ENCODE measurements around the gene LSM11.

DNA sequence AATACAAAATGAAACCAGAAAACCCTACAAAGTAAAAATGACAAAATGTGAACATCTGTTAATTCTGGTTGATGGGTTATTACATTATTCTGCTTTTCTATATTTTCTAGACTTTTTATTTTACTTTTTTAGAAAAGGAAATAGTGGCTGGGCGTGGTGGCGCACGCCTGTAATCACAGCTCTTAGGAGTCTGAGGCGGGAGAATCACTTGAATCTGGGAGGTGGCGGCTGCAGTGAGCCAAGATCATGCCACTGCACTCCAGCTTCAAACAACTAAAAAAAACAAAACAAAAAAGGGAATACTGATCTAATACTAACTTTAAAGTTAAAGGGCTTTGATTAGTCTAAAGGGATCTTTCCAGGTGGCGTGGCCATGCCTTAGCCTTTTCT is 37.2 kb downstream of the CNOT8 start:
- PRO-cap: no peak

DNA sequence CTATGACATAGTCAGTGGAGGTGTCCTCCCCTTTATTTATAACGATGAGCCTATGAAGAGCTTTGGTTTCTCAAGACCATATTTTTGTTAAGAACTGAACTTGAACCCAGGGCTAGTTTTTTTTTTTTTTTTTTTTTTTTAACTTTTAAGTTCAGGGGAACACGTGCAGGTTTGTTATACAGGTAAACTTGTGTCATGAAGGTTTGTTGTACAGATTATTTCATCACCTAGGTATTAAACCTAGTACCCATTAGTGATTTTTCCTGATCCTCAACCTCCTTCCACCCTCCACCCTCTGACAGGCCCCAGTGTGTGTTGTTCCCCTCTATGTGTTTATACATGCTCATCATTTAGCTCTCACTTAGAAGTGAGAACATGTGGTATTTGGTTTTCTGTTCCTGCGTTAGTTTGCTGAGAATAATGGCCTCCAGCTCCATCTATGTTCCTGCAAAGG is 123.4 kb downstream of the KIF4B start:
- PRO-cap: no peak

DNA sequence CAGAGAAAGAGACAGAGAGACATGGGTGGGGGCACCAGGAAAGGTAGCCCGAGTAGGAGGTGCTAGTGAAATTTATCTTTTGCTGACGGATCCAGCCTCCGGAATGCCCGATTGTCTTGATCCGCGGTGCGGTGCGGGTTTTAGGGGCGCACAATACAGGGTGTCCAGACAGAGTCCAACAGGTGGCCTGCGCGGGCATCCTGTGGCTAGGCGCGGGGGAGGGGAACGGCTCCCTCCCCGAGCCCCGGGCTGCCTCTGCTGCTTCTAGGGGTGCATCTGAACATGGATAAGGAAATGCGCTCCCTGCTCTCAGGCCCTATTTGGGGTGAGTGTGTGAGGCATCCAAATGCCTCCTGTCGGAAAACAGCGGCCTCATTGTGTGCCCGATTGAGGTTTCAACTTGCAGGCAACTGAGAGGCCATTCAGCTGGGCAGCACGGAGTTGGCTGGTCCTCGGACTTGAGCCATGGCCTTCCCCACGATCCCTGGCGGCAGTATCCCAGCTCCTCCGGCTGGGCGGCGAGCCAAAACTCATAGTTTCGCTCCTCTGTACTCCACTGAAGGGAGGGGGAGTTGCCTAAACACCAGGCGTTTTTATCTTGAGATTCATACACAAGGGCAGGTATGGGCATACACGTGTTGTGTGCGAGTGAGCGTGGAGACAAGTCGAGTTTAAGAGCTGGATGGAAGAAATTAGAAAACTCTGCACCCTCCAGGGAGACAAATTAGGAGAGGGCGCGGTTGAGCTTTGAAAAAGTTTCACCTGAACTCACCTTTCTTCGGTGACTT is 597.3 kb upstream of the SGCD start:
- PRO-cap: no peak

DNA sequence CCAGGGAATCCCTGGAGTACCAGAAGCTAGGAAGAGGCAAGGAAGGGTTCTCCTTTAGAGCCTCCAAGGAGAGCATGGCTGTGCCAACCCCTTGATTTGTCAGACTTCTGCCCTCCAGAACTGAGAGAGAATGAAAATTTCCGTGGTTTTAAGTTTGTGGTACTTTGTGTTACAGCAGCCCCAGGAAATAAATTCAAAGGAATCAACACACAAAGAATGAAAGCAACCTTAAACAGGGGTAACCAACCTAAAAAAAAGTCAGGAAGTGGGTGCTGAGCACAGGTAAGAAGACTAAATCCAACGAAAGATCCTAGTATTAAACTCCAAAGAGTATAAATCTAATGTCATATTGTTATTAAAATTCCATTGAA is 33.4 kb downstream of the TIMD4 start:
- PRO-cap: no peak

GRCh38 chr5:157160003-157160368 is 6.1 kb downstream of the GARIN3 start:
- PRO-cap: no peak

DNA sequence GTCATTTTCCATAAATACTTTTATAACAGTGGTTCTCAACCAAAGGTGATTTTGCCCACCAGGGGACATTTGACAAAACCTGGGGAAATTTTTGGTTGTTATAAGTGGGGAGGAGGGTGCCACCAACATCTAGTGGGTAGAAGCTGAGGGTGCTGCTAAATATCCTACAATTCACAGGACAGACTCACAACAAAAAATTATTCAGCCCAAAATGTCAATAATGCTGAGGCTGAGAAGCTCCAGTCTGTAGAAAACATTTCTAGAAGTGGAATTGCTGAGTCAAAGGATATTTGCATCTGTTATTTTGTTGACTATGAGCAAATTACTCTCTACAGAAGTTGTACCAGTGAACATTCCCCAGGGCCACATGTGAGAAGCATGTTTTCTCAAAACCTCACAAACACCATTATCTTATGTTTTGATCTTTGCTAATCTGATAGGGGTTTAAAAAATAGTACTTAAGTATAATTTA is 15.3 kb downstream of the ITK start:
- PRO-cap: no peak

DNA sequence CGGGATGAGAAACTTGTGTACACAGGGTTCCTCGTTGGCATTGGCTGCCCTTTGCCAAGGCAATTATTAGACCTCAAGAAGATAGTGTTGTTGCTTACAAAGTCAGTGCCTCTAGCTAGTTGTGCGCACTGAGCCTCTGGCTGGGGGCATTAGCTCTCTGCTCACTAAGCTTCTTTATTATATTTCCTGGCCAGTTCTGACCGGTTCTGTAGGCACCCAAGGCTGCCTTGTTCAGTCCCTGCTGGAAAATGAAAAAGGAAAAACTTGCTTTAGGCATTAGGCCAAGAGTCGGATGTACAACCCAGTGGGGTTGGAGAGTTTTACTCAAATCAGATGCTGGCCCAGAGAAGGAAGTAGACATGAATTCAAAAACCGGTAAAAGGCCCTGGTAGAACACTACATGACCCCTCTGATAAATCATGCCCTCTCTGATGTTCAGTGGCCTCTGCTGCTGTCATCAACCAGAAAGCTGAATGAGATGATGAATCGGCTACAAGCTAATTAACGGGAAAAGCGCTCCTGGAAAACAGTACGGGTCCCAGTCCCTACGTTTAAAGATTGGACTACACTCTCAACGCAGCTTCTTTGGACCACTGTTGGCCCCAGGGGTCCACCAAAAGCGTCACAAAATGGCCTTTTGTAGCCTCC is 2.2 kb downstream of the CYFIP2 start:
- PRO-cap: no peak

DNA sequence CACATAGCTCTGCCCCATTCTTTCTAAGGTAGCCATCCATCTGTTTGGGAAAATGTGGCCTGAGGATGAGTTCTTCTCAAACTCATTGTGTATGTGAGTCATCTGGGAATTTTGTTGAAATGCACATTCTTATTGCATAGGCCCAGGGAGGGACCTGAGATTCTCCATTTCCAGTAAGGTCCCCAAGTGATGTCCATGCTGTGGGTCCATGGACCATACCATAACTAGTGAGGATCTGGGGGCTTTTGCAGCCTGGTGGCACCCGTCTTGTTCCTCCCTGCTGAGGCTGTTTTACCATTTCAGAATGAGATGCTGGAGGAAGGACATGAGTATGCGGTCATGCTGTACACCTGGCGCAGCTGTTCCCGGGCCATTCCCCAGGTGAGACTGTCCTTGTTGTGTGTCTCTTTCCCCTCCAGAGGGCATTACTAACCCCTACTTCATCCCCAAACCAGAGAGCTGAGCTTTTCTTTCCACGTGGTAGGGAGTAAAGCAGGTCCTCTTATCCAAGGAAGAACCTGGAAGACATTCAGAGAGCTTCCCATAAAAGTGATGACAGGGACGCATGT is 28.6 kb downstream of the CYFIP2 start:
- PRO-cap: no peak

DNA sequence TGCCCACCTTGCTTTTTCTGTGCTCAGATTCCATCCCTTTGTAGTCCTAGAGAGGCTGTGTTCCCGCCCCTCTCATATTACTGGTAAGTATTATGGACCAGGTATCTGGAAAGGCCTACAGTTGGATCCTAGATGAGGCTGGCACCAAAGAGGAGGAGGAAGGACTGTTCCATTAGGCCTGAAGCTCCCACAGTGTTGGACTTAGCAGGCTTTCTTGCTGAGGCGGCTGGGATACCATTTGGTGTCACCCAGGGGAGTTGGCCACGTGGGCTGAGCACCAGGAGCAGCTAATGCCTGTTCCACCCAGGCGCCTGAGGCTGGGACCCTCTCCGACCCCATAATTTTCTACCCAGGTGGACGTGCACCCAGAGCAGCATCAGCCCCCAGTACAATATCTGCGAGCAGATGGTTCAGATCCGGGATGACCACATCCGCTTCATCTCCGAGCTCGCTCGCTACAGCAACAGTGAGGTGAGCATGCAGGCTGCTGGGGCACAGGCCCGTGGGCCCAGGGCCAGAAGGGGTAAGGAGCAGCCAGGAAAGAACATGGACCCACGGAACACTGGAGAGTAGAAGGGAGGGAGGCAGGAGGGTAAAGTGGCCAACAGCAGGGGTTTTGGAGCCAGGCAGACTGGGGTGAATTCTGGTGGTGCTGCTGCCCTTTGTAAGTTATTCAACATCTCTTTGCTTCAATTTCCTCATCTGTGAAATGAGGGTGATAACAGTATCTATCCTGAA is 34.0 kb downstream of the FNDC9 start:
- PRO-cap: no peak

DNA sequence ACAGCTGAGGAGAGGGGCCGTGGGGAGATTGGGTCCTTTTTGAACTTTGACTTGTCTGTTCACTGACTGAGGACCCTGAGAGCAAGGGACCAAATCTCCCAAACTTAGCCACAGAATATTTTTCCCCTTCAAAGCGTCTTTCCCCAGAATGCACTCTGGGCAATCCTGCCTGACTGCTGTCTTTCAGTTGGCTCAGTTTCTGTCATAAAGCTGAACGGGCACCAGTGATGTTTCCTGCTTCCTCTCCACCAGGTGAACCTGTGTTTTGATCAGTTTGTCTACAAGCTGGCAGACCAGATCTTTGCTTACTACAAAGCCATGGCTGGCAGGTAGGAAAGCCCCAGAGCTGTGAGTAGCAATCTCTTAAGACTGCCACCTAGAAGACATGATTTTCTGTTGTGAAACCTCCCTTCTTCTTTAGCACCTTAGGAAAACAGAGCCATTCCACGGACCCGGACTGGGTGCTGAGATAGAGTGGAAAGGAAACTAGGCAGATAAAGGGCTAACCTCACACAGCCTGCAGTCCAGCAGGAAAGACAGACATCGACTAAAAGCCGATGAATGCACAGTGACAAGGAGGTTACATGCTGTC is 17.7 kb downstream of the FNDC9 start:
- PRO-cap: no peak

DNA sequence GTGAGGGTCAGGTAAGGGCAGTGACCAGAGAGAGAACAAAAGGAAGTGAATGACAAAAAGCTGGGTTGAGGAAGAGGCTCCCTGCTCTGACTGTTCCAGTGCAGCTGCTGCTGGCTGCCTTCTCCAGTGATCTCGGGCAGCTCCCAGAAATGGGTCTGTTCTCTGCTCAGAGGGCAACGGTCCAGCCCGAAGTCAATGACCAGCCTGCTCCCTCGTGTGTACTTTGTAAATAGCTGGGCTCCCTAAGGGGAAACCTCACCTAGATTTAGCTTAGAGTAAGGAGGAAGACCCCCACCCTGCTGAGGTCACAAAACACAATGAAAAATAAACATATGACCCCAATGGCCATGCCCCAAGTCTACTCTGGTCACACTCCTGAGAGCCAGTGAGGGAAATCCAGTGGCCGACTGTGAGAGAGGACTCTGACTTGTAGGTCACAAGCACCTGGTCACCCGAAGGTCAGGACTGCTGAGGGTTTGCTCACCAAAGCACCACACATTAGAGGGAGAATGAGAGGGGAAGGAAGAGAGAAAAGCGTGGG is 19.7 kb downstream of the NIPAL4 start:
- PRO-cap: no peak

DNA sequence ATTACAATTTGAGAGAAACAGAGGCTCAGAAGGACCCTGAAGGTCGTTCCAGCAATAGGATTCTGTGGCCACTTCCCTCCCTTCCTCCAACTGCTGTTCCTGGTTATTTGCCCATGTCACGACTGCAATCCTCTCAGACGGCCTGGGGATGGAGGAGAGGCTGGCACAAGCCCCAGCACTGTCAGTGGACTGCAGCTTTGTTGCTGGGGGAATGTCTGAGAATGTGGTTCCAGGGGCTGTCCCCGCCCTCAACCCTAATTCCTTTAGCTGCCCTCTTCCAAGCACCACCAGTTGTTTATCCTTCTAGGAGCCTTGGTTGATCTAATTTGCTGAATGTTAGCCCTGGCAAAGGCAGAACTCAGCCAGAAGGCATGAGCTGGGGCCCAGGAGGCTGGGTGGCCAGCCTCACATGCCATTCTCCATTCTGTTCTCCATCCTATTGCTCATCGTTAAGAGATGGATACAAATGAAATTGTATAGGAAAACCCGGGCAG is 51.6 kb downstream of the ADAM19 start:
- PRO-cap: no peak

- PRO-cap: no peak
Observed at GRCh38 chr5:157528195-157528572, 47.4 kb downstream of the ADAM19 start.

DNA sequence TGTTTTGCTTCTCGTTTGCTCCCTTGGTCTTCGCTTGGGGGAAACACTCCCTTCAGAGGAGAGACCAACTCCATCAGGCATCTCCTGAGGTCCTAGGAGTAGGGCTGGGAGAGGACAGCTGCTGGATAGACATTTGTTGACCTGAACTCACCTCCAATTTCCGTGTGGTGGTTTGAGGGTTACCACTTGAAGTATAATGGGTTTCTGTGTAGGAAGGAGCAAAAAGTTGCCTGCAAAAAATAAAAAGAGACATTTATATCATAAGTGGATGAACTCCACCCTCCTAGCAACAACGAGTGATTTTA is 37.9 kb downstream of the ADAM19 start:
- PRO-cap: no peak

- PRO-cap: unidirectional peak, plus-strand start at chr5:157743751; bidirectional peak, plus-strand start at chr5:157744201, minus-strand start at chr5:157744193
Observed at GRCh38 chr5:157743287-157744519, at the start of gene LSM11. Gene LSM11, plus strand, starts transcription at chr5:157743712.

DNA sequence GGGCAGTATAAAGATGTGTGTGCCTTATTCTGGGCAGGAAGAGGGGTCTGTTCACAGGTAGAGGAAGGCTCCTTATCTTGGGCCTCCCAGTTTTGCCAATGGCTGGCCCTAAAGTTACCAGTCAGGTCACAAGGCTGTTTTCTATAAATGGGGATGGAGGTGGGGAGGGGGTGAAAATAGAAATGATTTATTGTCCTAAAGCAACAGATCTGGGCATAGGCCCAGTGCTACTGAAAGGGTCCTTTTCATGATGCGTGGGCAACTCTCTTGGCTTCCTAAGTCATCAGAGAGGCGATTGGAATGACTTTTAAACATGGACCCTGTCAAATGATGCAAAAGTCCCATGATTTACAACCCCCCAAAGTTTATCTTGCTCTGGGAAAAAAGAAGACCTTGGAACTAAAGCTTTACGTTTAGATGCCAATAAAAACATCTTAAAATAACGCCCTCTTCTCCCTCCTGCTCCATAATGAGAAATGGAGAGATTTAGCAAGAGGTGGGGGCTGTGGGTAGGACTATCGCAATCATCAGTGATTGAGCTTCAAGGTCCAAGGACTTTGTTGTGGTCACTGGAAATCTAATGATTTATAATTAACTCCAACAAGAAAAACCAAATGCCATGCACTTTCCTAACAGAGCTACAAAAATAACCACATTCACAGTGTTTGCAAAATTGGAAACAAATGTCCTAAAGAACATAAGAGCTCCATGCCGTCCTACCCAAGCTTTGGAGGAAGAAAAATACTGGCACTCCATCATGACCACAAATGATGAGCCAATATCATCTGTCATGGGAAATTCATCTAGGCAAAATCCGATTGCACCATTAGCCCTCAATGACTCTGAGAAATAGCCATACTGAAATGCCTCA is 167.5 kb upstream of the CLINT1 start:
- PRO-cap: no peak

GRCh38 chr5:158175993-158176658 is 317.2 kb upstream of the CLINT1 start:
- PRO-cap: no peak

GRCh38 chr5:159017496-159018566 is 81.9 kb downstream of the EBF1 start:
- PRO-cap: unidirectional peak, plus-strand start at chr5:159017745; bidirectional peak, plus-strand start at chr5:159018097, minus-strand start at chr5:159017982

DNA sequence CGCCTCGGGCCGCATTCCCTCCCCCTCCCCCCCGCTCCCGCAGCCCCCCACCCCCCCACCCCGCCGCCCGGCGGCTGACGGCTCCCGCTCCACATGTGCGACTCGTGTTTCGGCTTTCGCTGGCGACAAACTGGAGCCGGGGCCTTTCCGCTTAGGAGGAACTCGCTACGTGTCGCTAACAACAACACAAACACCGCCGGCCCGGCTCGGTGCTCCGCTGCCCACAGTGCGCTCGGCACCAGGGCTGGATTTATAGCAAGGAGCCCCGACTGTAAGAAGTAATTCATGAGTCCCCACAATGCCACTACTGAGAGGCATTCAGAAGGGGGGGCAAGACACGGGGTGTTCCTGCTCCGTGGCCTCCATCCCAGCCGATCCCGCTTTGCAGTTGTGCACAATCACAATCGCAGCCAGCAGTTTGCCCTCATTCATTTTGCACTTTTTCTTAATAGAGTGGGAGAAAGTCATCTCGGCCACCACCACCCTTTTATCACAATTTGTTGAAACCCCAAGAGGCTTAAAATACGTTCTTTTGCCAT is 48.3 kb downstream of the EBF1 start:
- PRO-cap: unidirectional peak, plus-strand start at position 128 of the sequence; unidirectional peak, plus-strand start at position 154 of the sequence

GRCh38 chr5:159412415-159412783 is 82.1 kb upstream of the IL12B start:
- PRO-cap: no peak

All from A673 (cell line).